ENCODE measurements around the genes MARK4, CKM and ERCC2.

- PRO-cap = no peak
- RRBS, 2 experiments = no CpG with 5 or more reads among the region's 4 CpGs
Measured at GRCh38 chr19:44671563-44672157, 378 bp downstream of the CEACAM19 start.

DNA sequence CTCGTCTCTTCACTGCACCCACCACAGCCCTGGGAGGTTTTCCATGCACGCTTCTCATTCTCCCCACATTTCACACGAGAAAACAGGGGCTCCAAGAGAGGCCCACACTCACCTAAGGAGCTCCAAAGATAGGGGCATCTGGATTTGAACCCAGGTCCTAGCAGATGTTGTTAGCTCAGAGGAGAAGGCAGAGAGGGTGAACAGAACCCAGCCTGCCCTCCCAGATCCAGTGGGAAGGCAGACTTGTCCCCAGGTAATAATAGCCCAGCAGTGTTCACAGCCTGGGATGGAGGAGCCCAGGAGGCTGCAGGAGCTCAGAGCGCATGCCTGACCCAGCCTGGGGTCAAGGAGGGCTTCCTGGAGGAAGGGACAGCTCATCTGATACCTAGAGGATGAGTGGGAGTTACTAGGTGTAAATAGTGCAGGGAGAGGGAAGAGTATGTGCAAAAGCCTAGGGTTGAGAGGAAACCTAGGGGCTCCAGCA is 23.7 kb downstream of the CEACAM16 start:
- PRO-cap = no peak
- RRBS, 2 experiments = no CpG with 5 or more reads among the region's 4 CpGs

GRCh38 chr19:44742337-44742970 is 6.1 kb upstream of the BCL3 start:
- PRO-cap = no peak
- RRBS, 2 experiments = no CpG with 5 or more reads among the region's 18 CpGs

DNA sequence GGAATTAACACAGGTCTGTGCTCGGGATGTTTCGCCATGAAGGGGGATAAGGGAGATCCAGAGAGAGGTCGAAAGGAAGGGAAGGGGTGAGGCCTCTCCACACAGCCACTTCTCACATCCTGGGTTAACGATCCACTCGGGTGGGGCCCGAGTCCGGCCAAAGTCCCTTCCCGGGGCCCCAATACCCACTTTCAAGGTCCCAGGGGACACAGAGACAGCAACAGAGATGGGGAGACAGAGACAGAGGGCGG is 1.5 kb upstream of the BCL3 start:
- PRO-cap = no peak
- RRBS, 2 experiments = no CpG with 5 or more reads among the region's 9 CpGs

DNA sequence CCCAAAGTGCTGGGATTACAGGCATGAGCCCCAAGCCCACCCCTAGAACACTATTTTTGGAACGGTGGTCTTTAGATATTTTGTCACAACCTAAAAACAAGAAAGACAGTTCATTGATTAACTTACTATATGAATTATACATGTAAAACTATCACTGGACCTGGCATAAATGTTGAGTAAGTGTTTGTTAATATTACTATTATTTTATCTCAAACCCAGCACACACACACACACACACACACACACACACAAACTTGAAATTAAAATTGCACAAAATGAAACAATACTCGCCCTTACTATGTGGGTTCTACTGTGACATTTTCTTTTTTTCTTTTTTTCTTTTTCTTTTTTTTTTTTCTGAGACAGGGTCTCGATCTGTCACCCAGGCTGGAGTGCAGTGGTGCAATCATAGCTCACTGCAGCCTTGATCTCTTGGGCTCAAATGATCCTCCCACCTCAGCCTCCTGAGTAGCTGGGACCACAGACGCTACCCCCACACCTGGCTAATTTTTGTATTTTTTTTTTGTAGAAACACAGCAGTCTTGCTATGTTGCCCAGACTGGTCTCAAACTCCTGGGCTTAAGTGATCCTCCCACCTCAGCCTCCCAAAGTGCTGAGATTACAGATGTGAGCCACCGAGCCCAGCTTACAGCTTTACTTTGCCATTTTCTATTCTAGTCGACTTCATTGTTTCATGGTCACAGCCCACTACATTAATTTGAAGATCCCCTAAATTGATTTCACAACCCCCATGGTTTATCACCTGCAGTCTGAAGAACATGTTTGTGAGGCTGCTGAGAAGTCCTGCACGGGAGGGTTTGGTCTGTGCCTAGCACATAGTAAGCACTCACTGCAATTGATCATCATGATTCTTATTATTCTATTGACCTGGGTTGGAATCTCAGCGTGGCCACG is 3.6 kb downstream of the BCL3 start:
- PRO-cap = no peak
- RRBS, 2 experiments = no CpG with 5 or more reads among the region's 9 CpGs

DNA sequence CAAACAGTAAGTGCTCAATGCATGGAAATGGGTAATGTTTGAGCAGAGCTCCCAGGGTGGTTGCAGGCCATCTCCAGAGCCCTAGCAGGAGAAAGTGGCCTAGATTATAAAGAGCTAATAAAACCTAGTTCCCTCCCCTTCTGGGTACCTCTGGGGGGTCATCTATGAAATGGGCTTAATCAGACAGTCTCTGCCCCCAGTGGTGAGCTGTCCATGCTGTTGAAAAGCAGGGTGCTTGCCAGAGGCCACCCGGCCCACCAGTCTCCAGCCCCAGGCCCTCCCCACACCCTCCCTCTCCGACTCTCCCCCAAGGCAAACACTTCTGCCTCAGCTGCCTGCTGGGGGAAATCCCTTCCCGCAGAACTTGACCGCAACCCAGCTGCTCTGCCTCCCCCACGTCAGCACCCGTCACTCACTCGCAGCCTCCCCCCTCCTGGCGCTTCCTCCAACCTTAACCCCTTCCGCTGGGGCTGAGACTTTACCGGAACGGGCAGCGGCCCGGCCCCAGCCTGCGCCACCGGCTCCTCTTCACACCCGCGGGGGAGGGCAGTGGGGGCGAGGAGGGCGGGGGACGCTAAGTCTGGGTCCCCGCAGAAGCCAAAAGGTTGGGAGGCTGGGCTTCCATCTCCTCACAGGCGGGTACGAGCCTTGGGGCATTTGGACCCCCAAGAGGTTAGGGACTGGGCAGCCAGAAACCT is 4.7 kb downstream of the BCL3 start:
- PRO-cap = no peak
- RRBS, 2 experiments = no CpG with 5 or more reads among the region's 23 CpGs

- PRO-cap = no peak
- RRBS, 2 experiments = no CpG with 5 or more reads among the region's 19 CpGs
Measured at GRCh38 chr19:44764835-44765603, 12.7 kb upstream of the CBLC start.

- PRO-cap = no peak
- RRBS, 2 experiments = no CpG with 5 or more reads among the region's 10 CpGs
Measured at GRCh38 chr19:44912713-44913368, 1.6 kb upstream of the APOC1 start.

DNA sequence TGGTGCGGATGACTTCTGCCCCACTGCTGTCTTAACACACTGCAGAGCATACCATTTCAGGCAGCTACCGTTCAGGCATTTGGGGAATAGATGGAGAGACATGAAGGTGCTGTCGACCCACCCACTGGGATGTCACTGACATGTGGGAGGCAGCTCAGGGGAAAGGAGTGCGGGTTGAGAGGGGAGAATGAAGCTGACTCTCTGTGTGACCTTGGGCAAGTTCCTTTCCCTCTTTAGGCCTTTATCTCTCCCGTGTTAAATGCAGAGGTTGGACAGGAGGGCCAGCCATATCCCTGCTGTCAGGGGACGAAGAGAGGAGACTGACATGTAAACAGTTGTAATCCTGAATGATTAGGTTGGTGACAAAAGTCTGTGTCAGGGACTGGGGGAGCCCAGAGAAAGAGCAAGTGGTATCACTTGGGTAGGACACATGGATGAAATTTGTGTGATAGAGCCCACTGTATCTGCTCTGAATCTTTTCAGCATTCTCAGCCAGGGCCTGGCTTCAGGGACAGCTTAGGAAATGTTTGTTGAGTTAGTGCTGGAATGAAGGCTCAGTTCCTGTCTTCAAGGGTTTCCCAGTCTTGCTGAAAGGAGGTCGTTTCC is 1.0 kb downstream of the CLPTM1 start:
- PRO-cap = no peak
- RRBS, 2 experiments = no CpG with 5 or more reads among the region's 7 CpGs

GRCh38 chr19:45116000-45116521 is 23.1 kb downstream of the PPP1R37 start:
- PRO-cap = no peak
- RRBS, 2 experiments = no CpG with 5 or more reads among the region's 13 CpGs

- PRO-cap = no peak
- RRBS, 2 experiments = no CpG with 5 or more reads among the region's 20 CpGs
Measured at GRCh38 chr19:45166623-45167480, 6.1 kb upstream of the NKPD1 start.

DNA sequence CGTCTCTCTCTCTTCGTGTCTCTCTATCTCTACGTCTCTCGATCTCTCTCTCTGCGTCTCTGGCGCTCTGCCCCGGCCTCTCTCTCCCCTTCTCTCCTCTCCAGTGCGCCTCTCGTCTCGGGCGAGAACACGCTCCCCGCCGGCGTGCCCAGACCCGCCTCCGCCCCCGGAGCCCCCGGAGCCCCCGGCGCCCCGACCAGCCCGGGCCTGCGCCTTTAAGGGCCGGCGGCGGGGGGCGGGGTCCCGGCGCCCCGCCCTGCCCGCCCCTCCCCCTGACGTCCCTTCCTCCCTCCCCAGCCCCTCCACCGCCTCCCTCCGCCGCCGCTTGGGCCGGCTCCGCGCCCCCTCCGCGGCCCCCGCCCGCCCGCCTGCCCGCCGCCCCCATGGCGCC is at the start of gene MARK4:
MARK4 (plus strand) TSS at position 286 of the 391 bp plus-strand sequence.
- PRO-cap = no peak
- RRBS, 2 experiments = 3 to 4% methylated on average over 20 of the region's 48 CpGs

DNA sequence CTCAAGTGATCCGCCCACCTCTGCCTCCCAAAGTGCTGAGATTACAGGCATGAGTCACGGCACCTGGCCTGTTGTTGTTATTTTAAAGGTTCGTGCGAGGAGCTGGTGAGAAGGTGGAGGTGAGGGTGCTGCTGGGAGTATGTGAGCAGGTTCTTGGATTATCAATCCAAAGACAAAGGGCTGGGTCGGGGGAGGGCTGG is 1.6 kb downstream of the CKM start:
- PRO-cap = no peak
- RRBS, 2 experiments = no CpG with 5 or more reads among the region's 5 CpGs

DNA sequence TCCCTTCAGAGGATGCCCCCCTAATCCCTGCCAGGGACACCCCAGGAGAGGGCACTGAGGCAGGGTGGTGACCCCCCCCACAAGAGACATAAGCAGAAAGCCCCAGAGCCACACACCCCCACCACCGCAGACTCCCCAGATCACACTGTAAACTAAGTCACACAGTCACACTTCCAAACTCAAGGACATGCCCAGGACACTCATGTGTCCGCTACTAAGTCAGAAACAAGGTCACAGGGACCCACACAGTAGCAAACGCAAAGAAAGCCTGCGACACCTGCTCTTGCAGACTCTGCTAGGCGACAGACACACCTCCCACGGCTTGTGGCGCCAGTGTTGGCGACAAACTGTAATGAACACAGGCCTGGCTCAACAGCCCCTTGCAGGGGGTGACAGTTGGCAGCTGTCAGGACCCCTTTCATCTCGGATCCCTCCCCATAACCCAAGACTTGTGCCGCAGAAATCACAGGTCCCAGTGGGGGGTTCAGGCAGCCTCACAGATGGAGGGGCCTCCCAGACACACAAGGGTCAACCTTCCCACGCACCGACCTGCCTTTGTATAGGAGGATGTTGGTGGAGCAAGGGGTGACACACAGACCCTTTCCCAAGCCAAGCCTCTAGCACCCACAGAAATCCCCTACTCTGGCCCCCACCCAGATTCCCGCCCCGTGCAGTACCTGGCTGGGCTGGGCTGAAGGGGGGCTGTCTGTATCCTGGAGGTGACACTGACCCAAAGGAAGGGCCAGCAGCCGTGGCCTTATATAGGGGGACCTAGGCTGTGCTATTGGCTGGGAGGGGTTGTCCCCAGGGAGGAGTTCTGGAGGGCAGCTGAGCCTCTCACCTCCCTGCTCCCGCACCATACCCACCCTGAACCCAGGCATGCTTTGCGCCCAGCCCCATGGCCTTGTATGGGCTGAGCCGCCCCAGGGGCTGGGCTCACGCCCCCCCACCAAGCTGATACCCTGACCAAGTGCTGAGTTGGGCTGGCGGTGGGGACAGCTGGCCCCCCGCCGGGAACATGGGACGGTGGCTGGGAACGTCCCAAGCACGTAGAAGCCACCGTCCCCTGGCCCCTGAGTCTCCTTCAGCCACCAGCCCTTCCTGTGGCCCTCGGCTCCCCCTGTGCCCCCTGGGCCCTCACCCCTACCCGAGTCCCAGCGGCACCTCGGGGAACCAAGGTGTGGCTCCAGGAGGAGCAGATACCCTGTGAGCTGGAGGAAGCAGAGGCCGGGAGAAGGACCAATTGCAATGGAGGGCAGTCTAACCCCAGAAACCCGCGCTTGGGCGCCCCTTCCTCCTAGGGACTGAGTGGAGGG is at the start of gene CKM:
CKM (minus strand) TSS at position 732 of the 1,316 bp plus-strand sequence.
- PRO-cap = no peak
- RRBS, 2 experiments = no CpG with 5 or more reads among the region's 34 CpGs

- PRO-cap = no peak
- RRBS, 2 experiments = 2 to 3% methylated on average over 8 of the region's 42 CpGs
Measured at GRCh38 chr19:45323460-45324237, 974 bp upstream of the CKM start.

GRCh38 chr19:45369952-45371185 is at the start of gene ERCC2:
Gene ERCC2, minus strand, starts transcription at chr19:45370573.
- PRO-cap = bidirectional peak, plus-strand start at chr19:45370715, minus-strand start at chr19:45370557
- RRBS, 2 experiments = under 1 to 3% methylated on average over 6 of the region's 89 CpGs

- PRO-cap = bidirectional peak, plus-strand start at chr19:45406644, minus-strand start at chr19:45406345
- RRBS, 2 experiments = no CpG with 5 or more reads among the region's 14 CpGs
Measured at GRCh38 chr19:45406221-45406528, 269 bp upstream of the POLR1G start.

GRCh38 chr19:45443899-45445136 is 20.6 kb upstream of the ERCC1 start:
- PRO-cap = unidirectional peak, plus-strand start at chr19:45444473
- RRBS, 2 experiments = 1 to 8% methylated on average over 7 to 11 of the region's 65 CpGs

GRCh38 chr19:45451057-45452222 is 16.4 kb upstream of the FOSB start:
- PRO-cap = bidirectional peak, plus-strand start at chr19:45451601, minus-strand start at chr19:45451535
- RRBS, 2 experiments = 2 to 4% methylated on average over 15 to 22 of the region's 42 CpGs

DNA sequence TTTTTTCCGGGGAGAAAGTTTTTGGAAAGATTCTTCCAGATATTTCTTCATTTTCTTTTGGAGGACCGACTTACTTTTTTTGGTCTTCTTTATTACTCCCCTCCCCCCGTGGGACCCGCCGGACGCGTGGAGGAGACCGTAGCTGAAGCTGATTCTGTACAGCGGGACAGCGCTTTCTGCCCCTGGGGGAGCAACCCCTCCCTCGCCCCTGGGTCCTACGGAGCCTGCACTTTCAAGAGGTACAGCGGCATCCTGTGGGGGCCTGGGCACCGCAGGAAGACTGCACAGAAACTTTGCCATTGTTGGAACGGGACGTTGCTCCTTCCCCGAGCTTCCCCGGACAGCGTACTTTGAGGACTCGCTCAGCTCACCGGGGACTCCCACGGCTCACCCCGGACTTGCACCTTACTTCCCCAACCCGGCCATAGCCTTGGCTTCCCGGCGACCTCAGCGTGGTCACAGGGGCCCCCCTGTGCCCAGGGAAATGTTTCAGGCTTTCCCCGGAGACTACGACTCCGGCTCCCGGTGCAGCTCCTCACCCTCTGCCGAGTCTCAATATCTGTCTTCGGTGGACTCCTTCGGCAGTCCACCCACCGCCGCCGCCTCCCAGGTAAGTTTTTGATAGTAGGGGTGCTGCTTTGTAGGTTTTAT is 432 bp downstream of the FOSB start:
- PRO-cap = no peak
- RRBS, 2 experiments = 1 to 4% methylated on average over 4 to 8 of the region's 37 CpGs

All from astrocyte (in vitro differentiated cells and primary cell).